CD14-positive monocyte (primary cell): ENCODE measurements around the genes GAGE12E, PAGE1, NUDT11, MAGED1 and KANTR.

- CAGE, long polyA plus RNA: no peak
Measured at GRCh38 chrX:49273391-49273949, 3.9 kb downstream of the PPP1R3F start.

DNA sequence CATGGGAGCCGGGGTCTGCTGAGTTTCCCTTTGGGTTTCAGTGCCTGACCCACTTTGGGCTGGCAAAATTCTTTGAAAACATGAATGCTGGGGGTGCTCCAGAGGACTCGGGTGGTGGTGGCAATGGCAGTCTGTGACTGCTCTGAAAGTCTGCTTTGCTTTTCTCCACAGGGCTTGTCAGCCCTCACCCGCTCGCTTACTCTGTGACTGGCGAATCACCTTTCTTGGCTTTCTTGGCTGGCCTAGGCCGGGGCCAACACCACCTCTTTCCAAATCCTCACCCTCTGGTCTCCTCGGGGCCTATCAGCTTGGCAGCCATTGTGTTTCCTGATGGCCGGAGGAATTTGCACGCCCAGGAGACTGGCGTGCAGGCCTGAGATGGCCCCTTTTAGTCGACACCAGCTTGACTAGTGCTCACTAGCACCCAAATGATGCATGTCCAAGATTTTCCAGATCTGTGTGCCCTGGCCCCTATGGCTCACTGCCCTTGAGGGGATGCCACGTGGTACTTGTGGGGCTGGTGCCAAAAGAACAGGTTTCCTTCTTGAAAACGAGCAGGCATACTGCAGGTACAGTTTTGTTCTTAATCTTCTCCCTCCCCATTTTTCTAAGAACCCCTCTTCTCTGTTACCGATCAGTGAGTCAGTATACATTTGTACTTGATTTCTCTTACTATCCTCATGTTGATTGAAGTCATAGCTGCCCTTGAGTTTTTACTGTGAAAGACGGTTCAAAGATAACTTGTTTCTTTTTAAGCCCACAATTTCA, 7.6 kb downstream of the PPP1R3F start:
- CAGE, long polyA plus RNA: no peak

DNA sequence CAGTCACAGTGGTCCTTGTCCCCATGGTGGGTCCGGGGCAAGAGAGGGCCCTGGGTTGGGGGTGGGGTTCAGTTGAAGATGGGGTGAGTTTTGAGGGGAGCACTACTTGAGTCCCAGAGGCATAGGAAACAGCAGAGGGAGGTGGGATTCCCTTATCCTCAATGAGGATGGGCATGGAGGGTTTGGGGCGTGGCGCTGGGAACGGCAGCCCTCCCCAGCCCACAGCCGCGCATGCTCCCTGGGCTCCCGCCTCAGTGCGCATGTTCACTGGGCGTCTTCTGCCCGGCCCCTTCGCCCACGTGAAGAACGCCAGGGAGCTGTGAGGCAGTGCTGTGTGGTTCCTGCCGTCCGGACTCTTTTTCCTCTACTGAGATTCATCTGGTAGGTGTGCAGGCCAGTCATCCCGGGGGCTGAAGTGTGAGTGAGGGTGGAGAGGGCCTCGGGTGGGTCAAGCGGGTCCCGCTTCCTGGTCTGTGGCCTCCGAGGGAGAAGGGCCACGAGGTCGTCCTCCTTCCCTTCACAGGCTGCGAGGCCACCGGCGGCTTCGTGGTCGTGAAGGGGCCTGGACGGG, at the start of gene GAGE12E:
TSS of gene GAGE12E (plus strand) at position 274 of the 571 bp plus-strand sequence.
- CAGE, long polyA plus RNA: no peak

DNA sequence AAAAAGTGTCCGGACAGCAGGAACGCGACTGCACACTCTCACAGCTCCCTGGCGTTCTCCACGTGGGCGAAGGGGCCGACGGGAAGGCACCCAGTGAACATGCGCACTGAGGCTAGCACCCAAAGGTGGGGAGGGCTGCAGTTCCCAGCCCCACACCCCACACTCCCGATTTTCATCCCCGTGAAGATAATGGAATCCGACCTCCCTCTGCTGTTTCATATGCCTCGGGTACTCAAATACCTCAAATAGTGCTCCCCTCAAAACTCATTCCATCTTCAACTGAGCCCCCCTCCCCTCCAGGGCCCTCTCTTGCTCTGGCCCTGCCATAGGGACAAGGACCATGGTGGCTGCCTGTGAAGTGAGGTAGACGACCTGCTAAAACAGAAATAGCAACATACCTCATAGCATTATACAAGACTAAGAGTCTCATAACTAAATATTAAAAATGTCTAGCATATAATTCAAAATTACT, at the start of gene PAGE1:
TSS of gene PAGE1 (minus strand) at position 59 of the 472 bp plus-strand sequence.
- CAGE, long polyA plus RNA: no peak

GRCh38 chrX:49877273-49877738, 2.0 kb upstream of the USP27X start:
- CAGE, long polyA plus RNA: no peak

GRCh38 chrX:49881654-49882296, 2.5 kb downstream of the USP27X start:
- CAGE, long polyA plus RNA: no peak

- CAGE, long polyA plus RNA: no peak
Measured at GRCh38 chrX:51496072-51496778, at the start of gene NUDT11. Gene NUDT11 (minus strand): TSS chrX:51496592.

GRCh38 chrX:51892849-51893818, at the start of gene MAGED1:
Gene MAGED1 (plus strand): TSS chrX:51893623.
- CAGE, long polyA plus RNA: no peak

DNA sequence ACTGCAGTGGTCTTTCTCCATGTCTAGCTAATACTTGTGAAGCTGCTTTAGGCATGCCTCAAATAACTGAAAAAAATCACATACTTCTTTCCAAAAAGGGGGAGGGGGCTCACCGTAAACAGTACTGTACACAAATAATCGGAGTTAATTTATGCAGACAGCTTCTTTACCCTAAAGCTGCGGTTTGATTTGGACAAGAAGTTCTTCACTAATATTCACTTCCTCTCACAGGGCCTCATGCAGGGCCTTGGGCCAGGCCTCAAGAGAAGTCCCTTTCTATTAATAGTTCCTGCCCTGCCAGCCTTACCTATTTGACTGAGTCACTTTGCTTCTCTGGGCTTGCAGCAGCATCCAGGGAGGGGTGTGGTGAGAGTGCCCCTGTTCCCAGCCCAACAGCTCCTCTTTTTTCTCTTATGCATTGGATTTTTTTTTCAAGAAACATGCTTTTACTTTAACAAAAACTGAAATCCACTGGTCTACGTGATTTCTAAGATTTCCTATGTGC, 26.6 kb downstream of the FAM156B start:
- CAGE, long polyA plus RNA: no peak

DNA sequence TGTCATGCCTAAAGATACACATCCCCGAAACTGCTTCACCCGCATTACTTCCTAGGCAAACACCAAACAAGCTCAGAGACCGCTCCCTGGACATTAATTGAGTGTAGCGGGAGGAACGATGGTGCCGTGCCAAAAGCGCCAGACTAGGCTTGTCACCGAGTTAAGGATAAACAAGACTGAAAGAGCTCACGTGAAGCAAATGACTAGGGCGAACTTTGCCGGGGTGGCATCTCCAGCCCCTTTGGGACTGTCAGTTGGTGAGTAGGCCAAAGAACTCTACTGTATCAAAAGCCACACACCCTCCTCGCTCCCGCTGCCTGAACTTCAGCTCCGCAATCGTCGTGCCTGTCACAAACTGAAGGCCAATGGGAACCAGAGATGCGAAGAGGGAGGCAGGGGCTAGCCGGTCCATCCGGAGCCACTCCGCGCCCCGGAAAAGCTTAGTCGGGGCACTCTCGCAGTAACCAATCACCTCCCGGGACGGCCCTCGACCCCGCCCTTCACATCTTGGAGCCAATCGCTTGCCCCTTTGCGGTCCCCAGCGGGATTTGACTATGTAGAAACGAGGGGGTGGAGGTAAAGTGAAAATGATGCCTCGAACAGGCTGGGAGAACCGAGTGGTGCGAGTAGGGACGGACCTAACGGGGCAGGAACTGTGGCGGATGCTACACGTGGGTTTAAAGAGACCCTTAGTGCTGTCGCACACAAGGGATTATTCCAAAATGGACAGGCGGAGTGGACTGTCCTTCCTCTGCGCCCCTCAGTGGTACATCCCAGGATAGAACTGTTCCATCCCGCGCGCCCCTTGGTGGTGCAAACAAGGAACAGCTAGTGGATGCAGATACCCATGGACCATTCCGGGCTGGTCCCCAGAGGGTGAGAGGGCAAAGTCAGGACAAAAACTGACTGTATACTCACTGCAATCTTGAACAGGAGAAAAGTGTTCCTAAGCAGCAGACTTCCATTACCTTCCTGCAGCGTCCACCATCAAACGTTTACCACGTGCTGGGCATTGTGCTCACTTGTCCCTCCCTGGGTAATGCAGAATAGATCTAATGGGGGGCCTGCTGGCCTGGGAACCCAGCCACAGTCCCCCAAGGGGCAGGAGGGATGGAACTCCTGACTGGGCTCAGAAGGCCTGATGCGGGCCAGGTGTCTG, 37.2 kb upstream of the FAM156A start:
- CAGE, long polyA plus RNA: no peak

GRCh38 chrX:53000577-53001336, 42.4 kb upstream of the FAM156A start:
- CAGE, long polyA plus RNA: no peak

DNA sequence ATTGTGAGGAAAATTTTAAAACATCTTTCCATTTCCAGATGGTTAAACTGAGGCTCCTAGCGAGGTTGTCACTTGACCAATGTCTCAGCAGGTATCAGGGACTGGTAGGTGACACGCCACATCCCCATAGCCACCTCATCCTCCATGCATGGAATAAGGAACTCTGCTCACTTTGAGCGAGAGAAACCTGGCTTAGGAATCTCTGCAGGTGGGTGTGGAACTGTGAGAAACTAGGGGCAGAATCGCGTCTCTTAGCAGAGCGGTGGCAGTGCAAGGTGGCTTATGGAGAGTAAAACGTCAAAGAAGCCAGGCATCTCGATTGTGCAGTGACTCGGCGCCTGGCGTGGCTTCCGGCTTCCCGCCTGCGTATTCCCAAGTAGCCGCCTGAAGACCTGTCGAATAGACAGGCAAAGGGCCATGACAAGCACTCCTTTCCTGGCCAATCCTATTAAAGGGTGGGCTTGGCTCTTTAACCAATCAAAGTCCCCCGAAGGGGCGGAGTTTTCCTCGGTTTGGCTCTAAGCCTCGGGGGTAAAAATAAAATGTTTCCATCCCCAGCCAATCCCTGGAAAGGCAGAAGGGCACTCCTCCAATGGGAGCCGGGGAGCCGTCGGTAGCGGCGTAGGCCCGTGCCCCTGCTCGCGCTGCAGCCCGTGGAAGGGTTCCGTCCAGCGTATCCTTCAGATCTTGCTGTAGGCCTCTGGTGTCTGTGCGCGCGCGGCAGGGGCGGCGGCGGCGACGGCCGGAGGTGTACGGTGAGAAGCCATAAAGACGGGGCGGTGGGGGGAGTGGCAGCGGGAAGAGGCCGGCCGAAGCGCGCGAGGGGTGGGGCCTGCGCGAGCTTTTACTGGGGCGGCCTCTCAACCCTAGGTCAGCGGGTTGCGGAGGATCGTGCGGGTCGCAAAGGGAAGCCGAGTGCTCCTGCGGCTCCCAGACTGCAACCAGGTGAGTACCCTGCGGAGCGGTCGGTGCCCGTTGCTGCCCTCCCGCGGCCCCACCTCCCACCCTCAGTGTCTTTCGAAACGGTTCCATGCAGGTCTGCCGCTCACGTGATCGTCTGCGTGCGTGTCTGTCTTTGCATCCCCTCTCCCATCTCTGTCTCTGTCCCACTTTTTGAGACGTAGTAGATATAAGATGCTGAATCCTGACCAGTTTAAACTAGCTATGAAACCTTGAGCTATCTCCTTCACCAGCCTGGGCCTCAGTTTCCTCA, at the start of gene KANTR:
TSS of gene KANTR (plus strand) at position 613 of the 1,213 bp plus-strand sequence.
- CAGE, long polyA plus RNA: no peak

GRCh38 chrX:53403529-53404234, 18.8 kb downstream of the SMC1A start:
- CAGE, long polyA plus RNA: no peak

DNA sequence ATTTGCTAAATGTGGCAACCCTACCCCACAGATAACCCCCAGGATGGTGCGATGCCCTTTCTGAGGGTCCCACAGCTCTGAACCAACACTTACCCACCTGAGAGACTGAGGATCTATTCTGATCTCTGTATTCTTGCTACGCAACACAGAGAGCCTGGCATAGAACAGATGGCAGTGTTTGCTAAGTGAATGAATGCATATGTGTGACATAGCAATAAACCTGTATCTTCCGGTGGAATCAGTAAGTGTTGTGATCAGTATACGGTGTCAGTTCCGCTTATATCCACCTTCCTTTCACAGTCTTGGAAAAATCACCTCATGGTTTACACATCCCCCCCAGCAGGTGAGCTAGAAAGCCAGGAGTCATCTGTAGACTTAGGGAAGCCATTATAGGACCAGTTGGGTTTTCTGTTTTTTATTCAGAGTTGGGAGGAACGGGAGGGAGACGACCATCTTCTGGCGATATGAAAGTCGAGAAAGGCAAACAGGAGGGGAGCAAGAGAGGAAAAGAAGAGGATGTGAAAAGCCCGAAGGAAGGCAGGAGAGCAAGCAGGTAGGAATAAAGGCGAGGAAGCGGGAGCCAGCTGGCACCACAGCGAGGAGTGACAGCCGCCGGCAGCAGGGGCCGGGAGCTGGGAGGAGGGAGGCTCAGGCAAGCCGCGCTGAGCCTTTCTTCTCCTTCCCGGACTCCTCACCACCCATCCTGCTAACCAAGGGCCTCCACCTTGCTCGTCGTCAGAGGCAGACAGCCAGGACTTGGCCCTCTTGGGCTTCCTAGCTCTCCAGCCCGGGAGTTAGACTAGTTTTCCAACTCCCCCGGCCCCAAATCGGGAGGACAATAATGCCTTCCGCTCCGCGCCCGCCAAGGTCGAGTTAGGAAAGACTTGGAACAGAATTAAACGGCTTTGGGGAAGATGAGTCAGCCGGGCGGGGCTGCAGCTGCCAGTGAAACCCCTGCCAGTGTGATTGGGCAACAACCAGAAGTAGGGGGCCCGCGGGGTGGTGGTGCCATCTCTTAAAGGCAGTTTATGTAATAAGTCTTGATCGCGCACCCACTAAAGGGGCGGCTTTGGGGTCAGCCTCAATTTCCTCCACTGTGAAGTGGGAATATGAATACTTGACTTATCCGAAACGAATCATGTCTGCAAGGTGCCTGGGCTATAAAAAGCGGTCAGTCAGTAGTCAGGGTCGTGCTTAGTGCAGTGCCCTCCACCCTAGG, 6.3 kb upstream of the HSD17B10 start:
- CAGE, long polyA plus RNA: no peak

DNA sequence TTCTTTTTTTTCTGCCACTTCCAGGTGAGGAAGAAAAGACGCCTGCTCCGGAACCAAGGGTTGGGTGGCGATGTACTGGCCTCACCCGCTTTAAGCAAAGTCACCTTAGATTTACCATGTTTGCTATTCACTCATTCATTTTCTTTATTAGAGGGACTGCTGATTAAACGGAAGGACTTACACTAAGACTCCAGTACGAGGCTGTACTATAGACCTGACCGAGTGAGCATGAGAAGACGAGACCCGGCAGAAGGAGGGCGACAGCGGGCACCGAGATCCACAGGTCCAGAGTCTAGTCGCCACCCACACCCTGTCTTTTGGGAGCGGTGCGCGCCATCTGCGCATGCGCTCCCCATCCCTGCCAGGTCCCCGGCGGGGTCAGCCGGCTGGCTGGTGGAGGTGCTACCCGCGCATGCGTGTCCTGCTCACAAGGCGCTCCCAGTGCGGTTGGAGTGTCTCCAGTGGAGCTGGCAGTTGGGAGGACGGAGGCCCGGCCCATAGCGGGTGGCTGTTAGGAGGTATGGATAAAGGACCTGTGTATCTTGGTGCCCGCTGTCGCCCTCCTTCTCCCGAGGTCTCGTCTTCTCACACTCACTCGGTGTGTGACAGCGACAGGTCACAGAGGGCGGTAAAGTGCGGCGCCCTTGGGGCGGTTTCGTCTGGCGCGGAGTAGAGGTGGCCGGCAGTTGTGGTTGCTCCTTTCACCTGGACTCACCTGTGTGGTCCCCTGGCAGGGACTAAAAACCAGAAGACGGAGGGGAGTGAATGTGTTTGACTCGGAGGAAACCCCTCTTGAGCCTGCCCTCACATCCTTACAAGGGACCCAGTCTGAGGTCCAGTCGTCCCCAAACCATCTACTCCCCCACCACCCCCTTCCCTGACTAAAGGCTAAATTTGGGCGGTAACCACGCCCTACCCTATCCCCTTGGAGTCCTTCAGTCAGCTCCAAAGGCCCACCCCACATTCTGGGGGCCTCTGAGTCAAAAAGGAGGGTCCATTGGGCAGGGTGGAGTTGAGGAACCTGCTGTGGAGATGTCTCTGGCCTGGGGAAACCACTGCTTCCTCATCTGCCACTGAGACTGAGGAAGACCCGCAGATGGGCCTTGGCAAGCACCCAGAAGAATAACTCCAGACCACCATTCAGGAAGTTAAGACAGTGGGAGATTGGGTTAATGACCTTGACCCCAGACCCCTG, 7.6 kb upstream of the HSD17B10 start:
- CAGE, long polyA plus RNA: no peak

GRCh38 chrX:53547716-53548080, 113.5 kb upstream of the HSD17B10 start:
- CAGE, long polyA plus RNA: no peak

GRCh38 chrX:53560008-53560839, 126.1 kb upstream of the HSD17B10 start:
- CAGE, long polyA plus RNA: no peak

DNA sequence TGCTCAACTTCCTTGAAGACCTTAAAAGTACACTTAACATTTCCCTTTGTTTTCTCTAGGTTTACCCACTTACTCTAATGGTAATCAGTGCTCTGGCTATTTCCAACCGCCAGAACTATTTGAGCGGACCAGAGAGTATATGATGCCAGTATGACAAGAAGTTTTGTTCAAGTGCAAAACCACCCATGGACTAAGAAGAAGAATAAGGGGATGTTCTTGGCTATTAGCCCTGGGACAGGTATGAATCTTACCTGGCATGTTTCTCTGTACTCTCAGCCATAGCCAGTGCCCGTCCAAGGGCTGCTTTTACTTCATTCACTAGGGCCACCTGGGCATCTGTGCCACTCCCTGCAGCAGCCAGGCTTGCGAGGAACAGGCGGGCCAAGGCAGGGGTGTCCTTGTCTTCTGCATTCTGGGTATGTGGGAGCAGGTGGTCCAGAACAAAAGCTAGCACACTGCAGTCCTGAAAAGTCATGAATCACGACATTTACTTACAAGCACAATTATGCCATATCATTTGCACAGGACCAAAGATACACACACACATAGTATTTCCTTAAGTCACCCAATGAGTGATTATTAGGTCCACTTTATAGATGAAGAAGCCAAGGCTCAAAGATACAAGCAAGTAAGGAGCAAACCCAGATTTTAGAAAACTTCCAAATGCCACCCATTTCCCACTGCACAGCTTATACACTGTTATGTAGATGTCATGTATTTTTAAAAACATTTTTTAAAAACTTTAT, 117.0 kb downstream of the HUWE1 start:
- CAGE, long polyA plus RNA: no peak

DNA sequence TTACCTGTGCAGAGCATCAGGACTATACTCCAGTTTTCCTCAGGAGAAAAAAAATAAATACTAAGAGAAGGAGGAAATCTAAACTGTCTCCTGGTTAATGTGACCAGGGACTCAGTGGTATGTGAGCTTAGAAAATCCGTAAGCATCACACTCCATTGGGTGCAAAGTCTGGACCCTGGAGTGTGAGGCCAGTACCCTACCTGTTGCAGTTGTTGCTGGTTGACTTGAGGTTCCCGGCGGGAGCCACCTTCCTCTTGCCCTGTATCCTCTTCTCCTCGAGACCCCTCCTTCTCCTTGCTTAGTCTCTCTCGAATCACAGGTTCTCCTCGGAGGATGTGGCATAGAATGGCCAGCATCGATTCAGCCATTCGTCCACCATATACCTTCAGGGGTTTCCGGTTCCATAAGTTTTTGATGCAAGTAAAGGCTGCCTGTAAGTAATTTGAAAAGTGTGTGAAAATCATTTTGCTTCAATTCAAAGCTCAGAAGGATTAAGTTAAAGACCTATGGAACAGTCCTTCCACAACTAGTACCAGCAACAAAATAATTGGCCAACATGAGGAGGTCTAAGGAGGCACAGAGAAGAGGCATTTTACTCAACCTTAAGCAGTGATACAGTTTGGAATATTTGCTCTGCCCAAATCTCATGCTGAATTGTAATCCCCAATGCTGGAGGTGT, 94.2 kb downstream of the HUWE1 start:
- CAGE, long polyA plus RNA: no peak

DNA sequence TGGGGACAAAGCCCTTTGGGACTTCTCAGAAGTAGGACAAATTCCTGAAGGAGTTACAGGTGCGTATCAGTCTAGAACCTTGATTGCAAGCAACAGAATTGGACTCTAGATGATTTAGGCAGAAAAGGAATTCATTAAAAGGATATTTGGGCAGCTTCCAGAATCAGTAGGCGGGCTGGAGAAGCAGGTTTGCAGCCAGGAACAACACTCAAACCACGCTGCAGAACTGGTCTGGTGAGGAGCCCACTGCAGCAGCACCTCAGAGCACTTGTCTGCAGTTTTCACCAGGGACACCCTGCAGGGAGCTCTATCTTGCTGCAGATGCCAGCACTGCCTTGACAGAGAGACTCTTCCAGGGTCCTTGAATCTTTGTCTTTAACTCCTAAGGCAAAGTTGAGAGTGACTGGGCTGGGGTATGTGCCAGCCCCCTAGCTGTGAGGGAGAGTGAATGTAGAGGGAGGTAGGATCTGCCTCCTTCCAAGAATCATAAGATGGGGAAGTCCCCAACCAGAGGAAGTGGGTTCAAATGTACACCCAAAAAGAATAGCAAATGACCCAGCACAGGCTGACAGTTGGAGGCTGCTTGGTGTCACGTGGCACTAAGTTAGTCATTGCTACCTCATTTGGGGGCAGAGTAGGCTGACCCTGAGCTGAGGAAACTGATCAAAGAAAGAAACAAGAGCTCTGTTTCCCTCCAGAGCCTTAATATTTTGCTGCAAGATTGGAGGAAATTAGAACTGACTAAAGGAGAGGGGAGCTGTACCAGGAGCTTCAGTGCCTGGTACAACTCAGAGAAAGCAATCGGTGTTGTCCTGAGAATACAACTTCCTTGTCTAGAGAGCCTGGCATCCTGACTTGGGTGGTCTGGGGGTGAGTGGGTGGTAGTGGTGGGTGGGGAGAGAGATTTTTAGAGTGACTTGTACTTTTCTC, 28.2 kb upstream of the HUWE1 start:
- CAGE, long polyA plus RNA: no peak